Measurements from ENCODE around the genes DGKB and CRPPA.

DNA sequence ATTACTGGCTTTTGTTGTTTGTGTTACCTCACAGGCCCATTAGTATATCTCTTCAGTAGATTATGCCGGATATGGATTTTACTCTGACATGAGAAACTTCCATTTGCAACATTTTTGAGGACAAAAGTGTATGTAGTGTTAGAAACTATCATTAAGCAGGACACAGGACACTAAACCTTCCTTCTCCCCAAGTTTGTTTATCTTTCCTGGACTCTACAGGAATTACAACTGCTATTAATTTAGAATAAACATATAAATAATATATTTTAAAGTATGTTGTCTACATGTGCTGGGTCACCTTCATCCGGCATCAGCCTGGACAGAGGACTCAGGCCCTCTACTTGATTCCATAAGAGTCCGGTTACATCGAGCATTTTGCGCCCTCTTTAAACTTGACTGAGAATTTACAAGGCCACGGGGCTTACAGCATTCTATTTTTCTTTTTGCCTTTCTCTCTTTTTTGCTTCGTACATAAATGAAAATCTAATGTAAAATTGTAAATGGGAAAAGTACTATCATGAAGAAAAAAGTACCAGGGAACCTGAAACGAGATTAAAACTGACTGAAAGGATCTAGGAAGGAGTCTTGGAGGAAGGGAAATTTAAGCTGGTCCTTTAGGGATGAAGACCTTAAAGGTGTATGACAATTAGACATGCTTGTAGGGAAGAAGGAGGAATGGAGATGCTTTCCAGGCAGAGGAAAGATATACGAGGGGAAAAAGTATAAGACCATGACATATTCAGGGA is 40.8 kb upstream of the RPA3 start:
- PRO-cap = no peak

GRCh38 chr7:8188339-8188826 is 73.6 kb downstream of the ICA1 start:
- PRO-cap = no peak

GRCh38 chr7:8441901-8442117 is 8.4 kb downstream of the NXPH1 start:
- PRO-cap = no peak

DNA sequence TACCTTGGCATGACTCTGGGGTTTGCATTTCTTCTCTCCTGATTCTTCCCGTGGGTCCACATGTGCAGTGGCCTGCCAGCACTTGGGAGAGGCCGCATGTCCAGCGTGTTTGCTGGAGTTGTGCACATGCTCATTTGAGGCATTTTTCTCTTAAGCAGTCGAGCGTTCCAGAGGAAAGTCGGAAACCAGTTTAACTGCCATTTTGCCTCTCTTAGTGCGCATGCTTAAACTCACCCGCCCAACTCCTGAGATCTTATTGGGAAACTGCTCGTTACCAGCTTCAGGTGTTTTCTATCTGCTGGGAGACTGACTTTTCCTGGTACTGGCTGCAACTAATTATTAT is 854.7 kb downstream of the NDUFA4 start:
- PRO-cap = no peak

DNA sequence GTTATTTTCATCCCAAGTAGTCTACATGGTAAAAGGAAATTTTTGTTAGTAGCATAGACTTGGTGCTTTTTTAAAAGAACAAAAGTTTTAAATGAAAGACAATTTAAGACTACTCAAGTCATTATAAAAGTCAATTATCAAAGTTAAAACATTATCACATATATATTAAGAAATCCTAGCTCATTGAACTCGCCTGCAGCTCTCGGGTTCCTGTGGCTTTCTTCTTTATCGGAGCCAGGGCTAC is 489.0 kb downstream of the NDUFA4 start:
- PRO-cap = no peak

DNA sequence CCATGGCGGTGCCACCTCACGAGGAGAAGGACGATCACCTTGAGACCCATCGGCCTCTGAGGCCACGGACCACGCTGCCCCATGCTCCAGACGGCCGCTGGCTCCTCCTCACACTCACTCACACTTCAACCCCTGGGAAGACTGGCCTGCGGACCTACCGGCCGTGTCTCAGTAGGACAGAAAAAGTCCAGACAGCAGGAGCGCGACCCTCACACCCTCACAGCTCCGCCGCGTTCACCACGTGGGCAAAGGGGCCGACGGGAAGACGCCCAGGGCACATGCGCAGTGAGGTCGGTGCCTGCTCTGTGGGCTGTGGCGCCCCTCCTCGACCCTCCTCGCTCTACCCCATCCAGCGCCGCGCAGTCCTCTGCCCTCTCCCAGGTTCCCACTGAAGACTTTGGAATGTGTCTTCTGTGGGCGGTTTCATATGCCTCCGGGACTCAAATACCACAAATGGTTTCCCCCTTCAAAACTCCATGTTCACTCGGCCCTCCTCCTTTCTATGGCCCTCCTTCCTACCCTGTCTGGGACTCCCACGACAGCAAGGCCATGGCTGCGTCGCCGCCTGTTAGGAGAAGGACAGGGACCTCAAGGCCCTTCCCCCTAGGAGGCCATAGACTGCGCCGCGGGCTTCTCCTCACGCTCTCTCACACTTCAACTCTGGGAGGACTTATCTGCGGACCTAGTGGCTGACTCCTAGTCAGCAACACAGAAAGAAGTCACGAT is 160.1 kb downstream of the NDUFA4 start:
- PRO-cap = no peak

DNA sequence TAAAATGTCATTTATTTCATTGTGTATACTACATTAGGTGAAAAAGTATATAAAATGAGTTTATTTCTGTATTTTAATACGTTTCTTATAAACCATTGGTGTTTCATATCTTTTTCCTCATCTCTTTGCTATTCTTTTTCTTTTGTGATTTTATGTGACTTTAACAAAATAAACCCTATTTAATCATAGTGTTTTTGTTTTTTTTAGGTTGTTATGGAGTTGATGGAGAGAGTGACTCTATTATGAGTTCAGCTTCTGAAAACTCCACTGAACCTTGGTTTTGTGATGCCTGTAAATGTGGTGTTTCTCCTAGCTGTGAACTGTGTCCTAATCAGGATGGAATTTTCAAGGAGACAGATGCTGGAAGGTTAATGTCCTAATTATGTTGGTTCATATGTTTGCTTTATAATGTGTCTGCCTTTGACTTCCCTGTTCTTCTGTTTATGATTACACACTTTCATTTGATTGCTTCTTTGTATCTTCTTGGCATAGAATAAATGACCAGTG is 39.9 kb downstream of the PHF14 start:
- PRO-cap = no peak

DNA sequence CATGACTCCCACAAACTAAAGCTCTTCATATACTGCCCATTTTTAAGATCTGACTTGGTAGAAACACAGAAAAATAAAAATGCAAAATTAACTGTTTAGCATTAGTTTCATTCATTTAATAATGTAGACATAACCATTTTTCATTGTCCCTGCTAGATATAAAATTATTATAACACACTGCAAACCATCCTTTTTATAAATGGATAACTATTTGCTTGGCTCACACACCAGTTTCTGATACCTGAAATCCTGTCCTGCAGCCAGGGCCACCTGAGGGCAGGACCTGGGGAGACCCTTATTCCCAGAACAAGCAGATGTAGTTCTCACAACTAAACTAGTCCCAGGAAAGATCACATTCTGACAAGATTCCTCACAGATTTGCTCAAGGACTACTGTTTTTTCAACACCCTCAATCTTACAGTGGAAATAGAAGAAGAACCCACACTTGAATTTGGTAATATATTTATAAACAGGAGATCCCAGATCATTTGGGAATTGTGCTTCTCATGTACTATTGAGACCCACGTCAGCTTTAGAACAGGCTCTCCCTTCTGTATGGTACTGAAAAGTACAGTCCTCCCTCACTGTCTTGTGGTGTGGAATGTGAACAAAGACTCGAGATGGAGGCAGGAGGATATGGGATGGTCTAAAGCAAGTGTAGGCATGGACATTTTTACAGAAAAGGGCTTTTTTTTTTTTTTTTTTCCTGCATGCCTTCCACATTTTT is 397.5 kb downstream of the PHF14 start:
- PRO-cap = no peak

DNA sequence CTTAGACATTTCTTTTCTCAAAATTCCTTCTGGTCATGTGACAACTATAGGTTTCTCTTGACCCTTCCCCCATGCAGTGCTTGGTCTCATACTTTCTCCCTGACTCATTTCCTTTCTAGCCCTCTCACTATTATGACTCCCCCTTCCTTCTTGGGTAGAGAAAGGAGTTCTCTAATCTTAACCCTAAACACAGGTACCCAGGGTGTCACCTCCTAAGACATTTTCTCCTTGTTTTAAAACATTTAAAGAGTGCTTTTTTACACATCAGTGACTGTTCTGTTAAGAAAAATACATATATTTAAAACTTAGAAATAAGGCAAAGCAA is 179.4 kb upstream of the TMEM106B start:
- PRO-cap = unidirectional peak, plus-strand start at position 161 of the sequence

- PRO-cap = no peak
Observed at GRCh38 chr7:12643573-12644194, 43.7 kb upstream of the ARL4A start.

DNA sequence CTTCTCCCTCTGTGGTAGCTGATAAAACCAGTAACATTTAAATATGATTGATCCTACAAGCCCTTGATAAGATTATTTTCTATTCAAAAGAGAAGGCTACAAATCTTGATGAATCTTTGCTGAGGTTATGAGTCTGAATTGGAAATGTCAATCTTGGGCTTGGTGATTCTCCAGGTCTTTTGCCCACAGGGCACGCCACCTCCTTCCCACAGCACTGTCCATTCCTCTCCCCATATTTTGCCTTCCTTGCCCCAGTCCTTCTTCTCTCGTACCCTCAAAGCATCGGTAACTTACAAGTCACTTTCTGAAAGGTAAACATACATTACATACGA is 241.2 kb downstream of the ARL4A start:
- PRO-cap = no peak

GRCh38 chr7:12931413-12931816 is 244.0 kb downstream of the ARL4A start:
- PRO-cap = no peak

GRCh38 chr7:13778980-13779297 is 210.5 kb downstream of the ETV1 start:
- PRO-cap = no peak

- PRO-cap = no peak
Observed at GRCh38 chr7:13850005-13850448, 139.4 kb downstream of the ETV1 start.

- PRO-cap = bidirectional peak, plus-strand start at chr7:14902899, minus-strand start at chr7:14902904
Observed at GRCh38 chr7:14902516-14903059, at the start of gene DGKB. Gene DGKB, minus strand, starts transcription at chr7:14902751.

- PRO-cap = no peak
Observed at GRCh38 chr7:15684416-15684823, 2.1 kb downstream of the MEOX2 start.

DNA sequence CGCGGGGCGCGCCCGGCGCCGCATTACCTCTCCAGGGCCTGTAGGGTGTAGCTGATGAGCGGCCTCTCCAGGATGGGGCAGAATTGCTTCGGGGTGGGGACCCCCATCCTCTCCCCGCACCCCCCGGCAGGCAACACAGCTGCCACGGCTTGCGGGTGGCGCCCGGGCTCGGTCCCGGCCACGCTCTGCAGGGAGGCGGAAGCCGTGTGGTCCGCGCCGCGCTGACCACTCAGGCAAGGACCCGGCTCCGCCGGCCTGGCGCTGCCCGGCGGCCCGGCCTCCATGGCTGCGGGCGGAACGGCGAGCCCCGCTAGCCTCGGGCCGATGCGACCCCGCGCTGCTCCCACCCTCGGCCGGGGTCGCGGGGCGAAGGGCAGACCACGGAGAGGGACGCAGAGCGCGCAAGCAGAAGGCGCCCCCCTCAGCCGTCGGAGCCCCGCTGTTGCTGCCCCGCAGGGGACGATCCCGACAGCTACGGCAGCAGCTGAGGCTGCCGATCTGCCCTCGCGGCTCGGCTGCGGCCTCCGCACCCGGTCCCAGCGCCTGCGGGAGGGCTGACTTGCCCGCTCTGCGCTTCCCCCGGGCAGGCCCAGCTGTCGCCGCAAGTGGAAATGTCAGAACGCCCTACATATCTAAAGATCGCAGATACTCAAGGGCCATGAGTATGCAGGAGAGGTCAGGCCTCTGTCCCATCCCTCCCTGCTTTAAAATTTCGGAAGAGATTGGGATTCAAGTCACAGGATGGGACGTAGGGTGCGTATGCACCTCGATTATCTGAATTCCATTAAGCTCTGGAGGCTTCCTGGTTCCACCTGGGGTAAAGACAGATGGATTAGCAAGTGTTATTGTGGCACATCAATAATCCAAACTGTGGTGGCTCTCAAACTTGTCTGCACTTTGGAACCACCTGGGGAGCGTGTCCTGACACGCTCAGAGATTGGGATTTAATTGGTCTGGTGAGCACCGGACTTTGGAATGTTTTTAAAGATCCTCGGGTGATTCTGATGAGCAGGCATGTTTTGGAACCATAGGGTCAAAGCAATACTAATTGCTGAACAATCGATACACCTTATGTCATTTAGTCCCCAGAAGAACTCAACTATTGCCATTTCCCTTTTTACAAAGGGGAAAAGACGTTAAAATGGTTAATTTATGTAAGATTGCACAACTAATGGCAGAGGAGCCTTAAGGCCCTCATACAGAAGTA is at the start of gene CRPPA:
CRPPA (minus strand) TSS at position 500 of the 1,207 bp plus-strand sequence.
- PRO-cap = bidirectional peak, plus-strand start at position 481 of the sequence, minus-strand start at position 500 of the sequence; unidirectional peak, minus-strand start at position 706 of the sequence; unidirectional peak, minus-strand start at position 793 of the sequence

DNA sequence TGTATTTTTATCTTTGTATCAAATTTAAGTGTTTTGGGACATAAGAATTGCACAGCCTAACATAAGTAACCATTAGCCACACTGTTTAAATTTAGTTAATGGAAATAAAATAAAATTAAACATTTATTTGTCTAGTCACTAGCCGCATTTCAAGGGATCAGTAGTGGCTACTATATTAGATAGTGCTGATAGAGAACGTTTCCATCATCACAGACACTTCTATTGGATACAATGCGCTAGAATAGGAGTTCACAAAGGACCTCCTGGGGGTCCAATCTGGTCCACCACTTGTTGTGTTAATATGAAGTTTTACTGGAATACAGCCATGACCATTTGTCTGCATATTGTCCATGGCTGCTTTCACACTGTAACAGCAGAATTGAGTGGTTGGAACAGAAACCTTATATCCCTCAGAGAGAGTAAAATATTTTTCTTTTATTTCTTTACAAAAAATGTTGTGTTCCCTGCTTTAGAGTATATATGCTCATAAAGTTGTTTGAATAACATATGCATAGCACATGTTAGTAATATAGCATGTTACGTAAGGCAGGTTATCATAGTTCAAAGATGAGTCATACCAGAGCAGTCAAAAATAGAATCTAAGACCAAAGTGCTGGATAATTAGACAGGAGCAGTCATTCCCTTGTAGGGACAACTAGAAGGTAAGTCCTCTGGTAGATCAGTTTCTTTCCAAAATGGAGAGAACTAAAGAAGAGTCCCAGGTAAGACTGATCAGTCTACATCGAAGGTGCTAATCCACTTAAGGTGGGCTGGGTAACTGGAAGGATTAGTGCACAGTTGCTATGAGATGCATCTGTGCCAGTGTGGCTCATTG is 14.8 kb downstream of the BZW2 start:
- PRO-cap = no peak

DNA sequence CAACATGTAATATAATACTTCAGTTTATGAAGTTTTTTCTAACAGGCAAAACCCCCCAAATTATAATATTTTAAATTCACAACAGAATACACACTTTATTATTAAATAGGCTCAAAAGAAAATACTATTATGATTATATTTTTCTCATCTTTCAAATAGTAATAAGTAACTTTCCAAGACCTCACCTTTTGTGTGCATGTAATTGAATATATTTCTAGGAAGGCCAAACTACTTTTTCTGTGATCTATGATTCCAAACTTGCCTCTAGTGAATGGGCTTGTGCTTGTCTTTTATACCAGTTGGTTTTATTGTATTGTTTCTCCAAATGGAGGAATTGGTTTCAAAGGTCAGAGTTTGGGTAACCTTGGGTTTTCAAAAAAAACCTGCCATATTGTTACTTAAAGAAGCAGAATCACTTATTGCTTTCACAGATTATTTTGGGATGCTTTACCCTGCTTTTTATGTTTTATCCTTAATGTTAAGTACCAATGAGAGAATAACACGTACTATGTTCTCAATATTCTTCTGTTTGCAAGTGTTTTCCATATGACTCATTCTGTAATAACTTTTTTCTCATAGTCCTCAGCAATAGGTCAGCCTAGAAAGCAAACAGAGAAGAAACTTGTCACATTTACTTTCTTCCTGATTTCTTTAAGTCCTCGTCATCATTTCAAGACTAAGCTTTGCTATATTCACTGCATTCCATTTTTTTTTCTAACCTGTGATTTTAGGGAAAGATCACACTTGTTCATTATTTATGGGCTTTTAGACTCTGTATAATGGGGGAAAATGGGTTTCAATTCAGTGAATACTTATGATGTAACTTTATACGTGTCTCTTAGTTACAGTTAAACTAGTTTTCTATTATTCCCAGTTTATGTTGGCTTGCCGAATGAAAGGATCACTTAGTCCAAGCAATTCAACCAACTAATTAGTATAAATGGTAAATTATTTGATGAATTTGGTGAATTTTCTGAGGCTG is 6.7 kb upstream of the AGR2 start:
- PRO-cap = no peak

DNA sequence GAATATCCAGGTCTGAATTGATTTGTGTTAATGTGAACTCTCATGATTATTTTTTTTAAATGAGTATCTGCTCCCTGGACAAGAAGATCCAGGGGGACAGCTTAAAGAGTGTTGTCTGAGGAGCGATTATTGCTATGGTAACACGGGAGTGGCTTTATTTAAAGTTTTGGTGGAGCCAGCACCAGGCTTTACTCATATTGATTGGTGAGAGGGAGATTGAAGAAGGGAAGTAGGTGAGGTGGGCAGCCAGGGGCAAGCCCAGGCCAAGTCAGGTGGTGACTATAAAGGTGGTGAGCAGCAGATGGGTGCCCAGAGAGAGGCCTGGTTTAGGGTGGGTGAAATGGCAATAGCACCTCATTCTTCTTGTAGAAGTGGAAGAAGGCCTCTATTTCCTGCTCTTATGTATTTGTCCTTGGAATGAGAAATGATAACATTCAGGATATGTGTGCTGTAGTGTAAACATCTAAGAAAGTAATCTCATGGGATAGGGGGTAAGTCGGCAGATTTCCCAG is 10.3 kb upstream of the AGR2 start:
- PRO-cap = no peak

All from endodermal cell (in vitro differentiated cells).